ENCODE measurements around a stretch of chr2.

DNA sequence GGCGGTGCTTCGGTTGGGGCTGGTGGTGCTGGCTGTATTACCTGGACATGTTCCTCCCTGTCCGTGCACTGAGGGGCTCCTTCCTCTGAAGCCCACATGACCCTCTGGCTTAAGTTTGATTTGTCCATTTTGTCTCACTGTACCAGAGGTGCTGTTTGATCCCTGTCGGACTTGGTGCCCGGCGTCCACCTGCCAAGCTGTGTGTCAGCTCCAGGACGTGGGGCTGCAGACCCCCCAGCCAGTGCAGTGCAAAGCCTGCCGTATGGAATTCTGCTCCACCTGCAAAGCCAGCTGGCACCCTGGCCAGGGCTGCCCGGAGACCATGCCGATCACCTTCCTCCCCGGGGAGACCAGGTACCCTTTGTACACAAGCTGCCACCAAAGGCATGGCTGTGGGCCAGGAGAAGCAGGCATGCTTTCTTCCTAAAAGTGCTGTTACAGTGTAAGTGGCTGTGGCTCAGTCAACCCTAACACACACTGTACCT is 103.2 kb downstream of the RNF144A start:
- PRO-cap, 2 experiments, result no peak in any of the 2 experiments

DNA sequence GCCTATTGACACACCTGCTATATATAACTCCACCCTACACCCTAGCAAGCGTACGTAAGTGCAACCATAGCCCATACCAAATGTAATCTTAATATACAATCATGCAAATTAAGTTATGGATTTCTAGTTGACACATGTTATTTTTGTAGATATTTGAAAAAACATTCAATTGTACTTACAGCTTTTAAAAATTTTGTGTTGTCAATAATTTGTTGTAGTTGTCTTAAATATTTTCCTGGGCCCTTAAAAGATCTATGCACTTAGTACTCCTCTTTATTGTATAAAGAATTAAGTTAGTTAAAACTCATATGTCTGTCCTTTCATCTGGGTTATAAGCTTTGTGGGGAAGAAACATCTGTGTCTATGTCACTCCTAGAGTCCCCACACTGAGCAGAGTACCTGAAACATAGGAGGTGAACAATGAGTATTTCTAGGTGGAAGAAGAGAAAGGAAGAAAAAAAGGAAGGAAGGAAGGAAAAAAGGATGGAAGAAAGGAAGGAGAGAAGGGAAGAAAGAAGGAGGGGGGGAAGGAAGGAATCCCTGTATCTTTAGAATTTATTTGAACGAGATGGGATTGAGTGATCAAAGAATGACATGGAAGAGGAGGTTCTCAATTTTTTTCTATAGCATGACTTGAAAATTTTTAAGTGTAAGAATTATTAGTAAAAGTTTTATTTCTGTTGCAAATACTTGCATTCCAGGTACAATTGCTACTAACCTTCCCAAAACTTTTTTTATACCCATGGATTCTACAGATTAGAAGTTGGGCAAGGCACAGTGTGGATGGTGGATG is 157.3 kb downstream of the RNF144A start:
- PRO-cap, 2 experiments, result no peak in any of the 2 experiments

DNA sequence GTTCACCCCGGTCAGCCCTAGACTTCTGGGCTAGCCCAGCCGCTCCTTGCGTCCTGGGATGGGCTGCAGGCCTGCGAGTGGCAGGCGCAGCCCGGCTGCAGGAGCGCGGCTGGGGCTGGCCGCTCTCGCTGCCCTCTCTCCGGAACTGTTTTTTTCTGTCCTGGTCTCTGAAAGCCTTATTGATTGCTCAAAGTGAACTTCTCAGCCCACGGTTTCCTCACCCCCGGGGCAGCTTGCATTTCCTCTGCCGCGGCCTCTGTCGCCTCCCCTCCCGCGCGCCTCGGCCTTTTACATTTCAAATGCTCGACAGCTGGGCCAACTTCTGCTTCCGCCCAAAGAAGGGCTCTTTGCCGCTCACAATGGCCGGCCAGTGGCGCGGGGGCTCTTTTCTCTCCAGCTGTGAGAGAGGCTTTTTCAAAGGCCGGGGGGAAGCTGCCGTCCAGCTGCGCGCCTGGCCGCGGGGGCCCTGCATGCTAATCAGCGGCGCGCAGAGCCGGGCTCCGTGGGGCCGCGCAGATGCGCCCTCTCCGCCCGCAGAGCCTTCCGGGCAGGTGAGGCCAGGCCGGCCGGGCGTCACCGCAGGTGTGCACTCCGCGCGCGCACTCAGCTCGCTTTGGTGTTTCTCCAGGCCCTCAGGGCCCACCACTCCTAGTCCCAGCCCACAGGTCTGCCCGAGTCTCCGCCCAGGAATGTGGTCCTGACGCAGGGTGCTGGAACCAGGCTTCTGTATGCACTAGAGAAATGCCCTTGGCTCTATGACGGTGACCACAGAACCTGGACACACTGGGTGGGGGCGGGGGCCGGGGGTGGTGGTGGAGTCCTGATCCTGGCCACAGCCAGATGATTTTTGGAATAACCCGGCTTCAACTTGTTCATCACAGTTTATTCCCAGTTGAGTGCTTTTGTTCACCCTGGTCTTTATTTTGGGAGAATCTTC is 514.0 kb downstream of the RNF144A start:
- PRO-cap, 2 experiments, result peak in 2 of 2 experiments; most common plus-strand start position 239 of the sequence (in 1); most common minus-strand start position 153 of the sequence (in 2)

- PRO-cap, 2 experiments, result peak in 1 of 2 experiments; most common plus-strand start chr2:7450952 (in 1); most common minus-strand start chr2:7450932 (in 1)
Observed at GRCh38 chr2:7450774-7451262, 533.6 kb downstream of the RNF144A start.

GRCh38 chr2:8140963-8141960 is 540.6 kb upstream of the ID2 start:
- PRO-cap, 2 experiments, result no peak in any of the 2 experiments

DNA sequence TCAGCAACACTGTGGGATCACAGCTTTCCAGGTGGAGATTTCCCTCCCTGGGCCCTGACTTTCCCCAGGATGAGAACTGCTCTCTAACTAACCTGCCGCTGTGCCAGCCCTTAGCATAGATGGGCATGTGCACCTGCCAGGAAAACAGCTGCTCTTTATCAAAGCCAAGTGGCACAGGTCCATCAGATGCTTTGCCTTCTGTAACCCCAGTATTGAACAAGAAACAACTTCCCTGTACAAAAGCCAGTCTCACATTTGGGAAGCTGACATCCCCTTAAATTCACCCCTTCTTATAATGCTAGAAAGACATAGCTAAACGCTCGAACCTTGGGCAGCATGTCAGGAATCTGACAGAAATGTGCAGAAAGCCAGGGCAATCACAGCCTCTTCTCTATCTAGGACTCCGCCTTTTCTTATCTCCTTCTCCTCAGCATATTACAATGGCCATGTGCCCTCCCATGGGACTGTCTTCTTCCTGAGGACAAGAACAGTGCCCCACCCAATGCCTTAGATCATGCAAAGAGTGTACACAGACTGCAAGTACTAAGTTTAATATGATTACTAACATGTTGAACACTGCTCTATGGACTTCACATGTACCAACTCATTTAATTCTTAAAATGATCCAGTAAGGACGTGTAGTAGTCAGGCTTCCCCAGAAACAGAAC is 535.3 kb upstream of the ID2 start:
- PRO-cap, 2 experiments, result no peak in any of the 2 experiments

GRCh38 chr2:8238842-8239380 is 442.9 kb upstream of the ID2 start:
- PRO-cap, 2 experiments, result no peak in any of the 2 experiments

- PRO-cap, 2 experiments, result no peak in any of the 2 experiments
Observed at GRCh38 chr2:8302000-8302563, 379.8 kb upstream of the ID2 start.

DNA sequence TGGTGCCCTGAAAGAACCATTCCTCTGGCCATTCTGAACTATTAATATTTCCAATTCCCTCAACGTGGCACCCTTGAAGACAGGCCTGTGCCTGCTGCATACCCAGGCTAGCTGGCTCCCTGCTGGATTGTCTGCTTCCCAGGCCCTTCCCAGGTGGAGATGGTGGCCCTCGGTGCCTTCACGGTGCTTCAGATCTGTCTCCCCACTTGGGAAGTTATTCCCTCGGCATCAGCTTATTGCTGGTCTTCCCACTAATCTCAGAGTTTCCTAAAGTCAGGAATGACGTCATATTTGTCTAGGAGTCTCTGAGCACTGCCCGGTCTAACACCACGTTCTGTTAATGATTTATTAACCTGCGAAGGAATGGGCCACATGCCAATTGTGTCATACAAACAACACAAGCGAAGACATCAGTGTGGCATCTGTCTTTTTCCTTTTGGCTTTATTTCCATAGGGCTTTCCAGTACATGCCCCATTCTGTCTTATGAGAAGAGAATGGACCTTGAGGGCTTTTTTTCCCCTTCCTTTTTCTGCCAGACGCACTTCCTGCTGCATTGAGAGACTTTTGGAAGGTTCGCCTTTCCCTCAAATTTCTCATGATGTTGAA is 269.7 kb upstream of the ID2 start:
- PRO-cap, 2 experiments, result no peak in any of the 2 experiments

DNA sequence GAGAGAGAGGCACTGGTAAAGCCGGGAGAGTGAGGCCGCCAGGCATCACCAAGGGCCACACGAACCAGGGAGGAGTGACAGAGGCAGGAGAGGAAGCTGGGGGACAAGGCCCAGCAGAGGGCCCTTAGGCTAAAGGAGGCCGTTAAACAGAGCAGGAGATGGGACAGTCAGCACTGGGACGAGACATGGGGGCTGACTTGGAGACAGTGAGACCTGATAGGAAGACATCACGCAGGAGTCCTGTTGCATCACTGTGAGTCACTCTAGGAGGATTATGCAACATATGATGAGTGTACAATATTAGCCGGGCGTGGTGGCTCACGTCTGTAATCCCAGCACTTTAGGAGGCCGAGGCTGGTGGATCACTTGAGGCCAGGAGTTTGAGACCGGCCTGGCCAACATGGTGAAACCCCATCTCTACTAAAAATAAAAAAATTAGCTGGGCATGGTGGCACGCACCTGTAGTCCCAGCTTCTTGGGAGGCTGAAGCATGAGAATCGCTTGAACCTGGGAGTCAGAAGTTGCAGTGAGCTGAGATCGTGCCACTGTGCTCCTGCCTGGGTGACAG is 83.5 kb upstream of the ID2 start:
- PRO-cap, 2 experiments, result no peak in any of the 2 experiments

GRCh38 chr2:8677343-8677608 is 4.6 kb upstream of the ID2 start:
- PRO-cap, 2 experiments, result no peak in any of the 2 experiments

GRCh38 chr2:8679609-8679844 is 2.3 kb upstream of the ID2 start:
- PRO-cap, 2 experiments, result no peak in any of the 2 experiments

GRCh38 chr2:8683246-8683790 is 1.5 kb downstream of the ID2 start:
- PRO-cap, 2 experiments, result no peak in any of the 2 experiments

- PRO-cap, 2 experiments, result no peak in any of the 2 experiments
Observed at GRCh38 chr2:8684927-8685527, 3.2 kb downstream of the ID2 start.

- PRO-cap, 2 experiments, result no peak in any of the 2 experiments
Observed at GRCh38 chr2:8821151-8821624, 16.2 kb downstream of the KIDINS220 start.

- PRO-cap, 2 experiments, result no peak in any of the 2 experiments
Observed at GRCh38 chr2:8986175-8986743, 17.2 kb downstream of the MBOAT2 start.

DNA sequence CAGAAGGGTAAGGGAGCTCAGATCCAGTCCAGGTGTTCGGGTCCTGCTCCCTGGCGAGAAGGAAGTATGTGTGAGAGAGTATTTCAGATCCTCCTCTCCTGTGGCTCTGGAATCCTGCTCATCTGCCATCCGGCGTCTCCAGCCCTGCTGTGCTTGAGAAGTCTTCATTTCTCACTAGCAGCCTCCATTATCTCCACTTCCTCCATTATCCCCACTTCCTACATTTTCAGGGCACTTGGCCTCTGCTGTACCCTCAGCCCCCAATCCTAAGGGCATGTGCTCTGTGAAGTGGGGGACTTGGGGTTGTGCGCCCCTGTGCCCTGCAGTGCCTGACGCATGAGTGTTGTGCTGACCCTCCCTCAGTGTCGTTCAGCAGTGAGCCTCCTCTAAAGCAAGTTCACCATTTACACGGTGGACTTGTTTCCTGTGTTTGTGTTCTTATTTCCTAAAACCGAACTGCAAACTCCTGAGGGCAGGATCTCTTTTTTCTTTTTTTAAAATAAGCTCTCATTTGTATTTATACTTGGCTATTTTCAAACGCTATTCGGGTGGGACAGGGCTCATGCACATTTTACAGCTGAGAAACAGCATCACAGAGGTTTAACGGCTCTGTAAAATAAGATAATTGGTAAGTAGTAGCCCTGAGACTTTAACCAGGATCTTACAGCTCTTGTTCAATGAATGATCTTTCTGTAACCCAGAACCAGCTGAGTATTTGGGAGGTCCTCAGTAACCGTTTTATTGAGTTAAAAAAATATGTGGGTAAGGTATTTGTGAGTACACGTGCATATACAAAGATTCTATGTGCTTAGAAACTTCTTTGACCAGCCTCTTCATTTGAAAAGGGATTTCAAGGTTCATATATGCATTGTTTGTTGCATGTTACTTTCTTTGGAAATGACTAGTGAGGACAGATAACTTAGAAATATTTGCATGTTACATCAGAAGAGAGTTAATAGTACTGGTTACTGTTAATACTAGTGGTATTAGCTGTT is 20.7 kb downstream of the ASAP2 start:
- PRO-cap, 2 experiments, result no peak in any of the 2 experiments

GRCh38 chr2:9329246-9329764 is 94.0 kb downstream of the ITGB1BP1 start:
- PRO-cap, 2 experiments, result no peak in any of the 2 experiments

DNA sequence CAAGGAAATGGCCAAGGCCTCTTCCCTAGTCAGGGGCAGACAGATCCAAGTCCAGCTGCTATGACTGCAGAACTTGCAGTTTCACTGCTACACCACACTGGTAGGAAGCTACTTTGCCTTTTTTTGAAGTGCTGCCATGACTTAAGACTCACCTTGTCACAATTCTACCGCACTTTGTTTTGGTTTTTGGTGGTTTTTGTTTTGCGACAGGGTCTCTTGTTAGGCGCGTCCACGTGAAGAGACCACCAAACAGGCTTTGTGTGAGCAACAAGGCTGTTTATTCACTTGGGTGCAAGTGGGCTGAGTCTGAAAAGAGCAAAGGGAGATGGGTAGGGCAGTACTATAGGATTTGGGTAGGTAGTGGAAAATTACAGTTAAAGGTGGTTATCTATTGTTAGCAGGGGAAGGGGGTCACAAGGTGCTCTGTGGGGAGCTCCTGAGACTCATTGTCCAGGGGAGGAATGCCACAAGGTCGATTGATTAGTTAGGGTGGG is 2.0 kb downstream of the IAH1 start:
- PRO-cap, 2 experiments, result no peak in any of the 2 experiments

DNA sequence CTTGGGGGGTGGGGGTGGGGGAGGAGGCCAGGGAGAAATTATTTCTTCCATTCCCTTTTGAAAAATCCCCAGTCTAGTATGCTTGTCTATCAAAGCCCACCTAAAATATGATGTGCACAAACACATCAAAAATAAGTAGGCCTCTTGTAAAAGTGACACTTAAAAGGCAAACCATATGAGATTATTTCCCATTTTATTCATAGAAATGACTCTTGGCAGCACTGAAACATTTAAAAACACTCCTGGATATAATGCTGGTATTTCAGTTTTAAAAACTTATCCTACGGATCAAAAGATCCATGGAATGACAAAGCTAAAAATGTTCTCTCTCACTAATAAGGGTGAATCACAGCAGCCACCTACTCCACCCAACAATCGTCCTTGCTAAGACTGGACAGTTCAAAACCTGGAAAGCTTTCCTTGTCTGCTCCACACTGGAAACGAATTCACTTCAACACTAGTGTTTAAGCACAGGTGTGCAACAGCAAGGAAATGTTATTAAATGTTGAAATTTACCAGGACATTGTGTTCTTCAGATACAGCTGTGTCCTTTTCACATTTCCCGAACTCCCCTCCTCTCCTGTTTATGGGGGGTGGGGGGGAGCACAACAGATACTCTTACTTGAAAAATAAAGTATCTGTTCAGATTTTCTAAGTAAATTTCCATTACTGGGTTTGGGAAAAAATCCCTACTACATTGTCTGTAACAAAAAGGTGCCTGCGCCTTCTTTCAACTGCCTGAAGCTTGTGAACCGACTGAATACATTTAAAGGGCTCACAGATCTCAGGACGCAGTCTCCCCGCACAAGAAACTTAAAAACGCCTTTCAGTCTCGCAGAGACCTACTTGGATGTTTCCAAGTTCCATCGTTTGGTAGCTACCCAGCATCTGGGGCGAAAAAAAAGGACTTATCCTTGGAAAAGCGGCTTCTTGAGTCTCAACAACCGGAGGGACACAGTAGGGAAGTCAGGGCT is 1.5 kb downstream of the YWHAQ start:
- PRO-cap, 2 experiments, result no peak in any of the 2 experiments